H7 (cell line): Measurements from ENCODE around the genes ALS2, BMPR2 and CTLA4.

GRCh38 chr2:201779885-201780279 is 851 bp downstream of the ALS2 start:
- RAMPAGE, long total RNA: no peak

GRCh38 chr2:201780683-201781801 is at the start of gene ALS2:
Gene ALS2 (minus strand): TSS chr2:201780933.
- RAMPAGE, long total RNA: no peak

- RAMPAGE, long total RNA: no peak
Observed at GRCh38 chr2:201790277-201790852, 9.6 kb upstream of the ALS2 start.

- RAMPAGE, long total RNA: no peak
Observed at GRCh38 chr2:201966814-201967405, 66.7 kb upstream of the FZD7 start.

- RAMPAGE, long total RNA: no peak
Observed at GRCh38 chr2:201971466-201971917, 62.2 kb upstream of the FZD7 start.

GRCh38 chr2:201995868-201996413 is 37.7 kb upstream of the FZD7 start:
- RAMPAGE, long total RNA: no peak

DNA sequence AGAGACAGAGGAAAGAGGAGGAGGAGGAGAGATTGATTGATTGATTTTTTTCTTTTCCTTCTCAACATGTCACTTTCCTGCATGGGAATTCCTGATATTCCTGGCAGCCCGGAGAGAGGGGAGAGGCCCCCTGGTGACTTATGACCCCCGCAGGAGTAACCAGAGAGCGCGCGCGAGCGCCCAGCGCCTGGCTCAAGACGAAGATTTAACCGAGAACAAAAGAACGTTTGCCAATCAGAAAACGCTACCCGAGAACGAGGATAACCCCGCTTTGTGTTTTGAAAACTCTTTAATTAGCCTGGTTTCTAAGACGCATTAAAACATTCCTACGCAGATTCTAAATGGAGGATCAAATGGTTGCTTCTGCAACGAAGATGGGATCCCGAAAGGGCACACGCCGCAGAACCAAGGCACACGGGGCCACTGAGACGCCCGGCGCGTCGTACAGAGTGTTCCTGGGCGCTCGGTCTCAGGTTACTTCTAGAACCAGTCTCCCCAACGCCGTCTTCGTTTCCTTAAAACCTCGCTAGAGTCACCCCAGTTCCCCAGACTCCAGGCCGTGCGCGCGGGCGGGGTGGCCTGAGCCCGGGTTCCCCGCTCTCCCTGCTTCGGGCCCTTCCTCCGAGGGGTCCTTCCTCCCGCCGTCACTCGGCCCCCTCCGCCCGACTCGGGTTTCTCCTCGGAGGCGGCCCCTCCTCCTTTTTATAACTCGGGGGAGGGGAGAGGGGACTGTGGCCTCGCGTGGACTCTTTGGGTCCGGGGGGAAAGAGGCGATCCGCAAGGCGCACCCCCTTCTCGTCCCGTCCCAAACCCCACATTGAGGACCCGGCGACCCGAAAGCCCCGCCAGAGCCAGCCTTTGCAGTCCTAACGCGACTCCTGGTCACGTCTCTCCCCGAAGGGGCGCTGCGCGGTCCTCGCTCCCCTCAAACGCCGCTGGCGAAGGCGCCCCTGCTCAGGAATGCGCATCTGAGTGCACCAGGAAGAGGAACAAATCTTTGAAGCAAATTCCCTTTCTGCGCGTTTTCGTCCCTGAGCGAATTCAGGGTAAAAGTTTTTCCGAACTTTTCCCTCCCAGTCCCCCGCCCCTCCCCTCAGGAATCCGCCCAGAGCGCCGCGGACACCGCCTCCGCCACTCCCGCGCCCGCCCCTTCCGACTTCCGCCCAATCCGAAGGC is 770 bp upstream of the FZD7 start:
- RAMPAGE, long total RNA: start-site peak on the minus strand centred at position 1,035 of the sequence, 28 bp wide, 10 reads

DNA sequence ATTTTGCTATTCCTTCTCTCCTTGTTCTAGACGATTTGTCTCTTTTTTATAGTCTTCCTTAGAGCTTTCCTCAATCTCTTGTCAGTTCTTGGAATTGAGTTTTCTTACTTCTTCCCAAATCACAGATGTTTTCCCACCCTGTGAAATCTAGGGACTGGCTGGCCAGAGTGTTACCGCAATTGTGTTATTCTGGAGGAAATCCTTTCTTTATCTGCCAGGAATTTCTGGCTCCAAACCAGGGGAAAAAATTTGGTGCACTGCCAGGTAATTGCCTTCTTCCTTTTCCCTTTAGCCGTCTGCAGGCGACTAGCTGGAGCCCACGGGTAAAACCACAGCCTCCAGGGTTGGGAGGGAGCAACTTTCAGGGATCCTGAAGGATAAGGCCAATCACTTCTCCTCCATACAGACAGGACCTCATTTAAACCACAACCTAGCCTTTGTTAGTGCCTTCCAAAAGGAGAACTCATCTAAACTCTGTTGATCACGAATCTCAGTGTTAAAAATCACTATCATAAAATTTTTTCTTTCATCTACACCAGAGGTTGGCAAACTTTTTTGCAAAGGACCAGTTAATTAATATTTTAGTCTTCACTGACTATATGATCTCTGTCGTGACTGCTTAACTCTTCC is 51.9 kb downstream of the NOP58 start:
- RAMPAGE, long total RNA: no peak

DNA sequence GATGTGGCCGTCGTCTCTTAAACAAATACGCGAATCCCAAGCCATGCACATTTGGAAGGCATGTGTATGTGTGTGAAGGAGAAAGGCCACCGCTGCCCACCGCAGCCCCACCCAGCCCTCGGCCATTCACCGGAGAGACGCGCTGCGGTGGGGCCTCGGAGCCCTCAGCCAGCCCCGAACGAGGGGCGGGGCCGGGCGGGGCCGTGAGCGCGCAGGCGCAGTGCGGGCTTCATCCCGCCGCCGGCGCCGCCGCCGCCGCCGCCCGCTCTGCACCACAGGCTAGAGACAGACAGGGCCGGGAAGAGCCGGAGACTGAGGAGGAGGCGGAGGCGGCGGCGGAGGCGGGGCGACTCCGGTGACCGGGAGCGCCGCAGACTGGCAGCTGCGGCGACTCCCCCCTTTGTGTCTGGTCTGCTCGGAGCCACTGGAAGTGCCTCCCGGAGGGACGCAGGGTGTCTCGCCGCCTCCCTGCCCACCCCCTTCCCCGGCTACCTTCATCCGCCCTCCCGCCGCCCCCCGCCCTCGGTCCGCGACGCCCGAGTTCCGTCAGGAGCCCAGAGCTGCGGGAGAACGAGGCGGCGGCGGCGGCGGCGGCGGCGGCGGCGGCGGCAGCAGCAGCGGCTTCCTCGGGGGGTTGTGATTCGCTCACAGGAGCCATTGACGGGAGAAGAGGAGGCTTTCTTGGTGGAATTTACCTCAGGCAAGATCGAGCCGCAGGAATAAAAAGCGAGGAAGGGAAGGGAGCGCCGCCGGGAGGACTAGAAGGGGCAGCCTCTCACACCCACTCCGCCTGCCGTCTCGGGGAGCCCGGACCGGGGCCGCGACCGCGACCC is at the start of gene BMPR2:
TSS of gene BMPR2 (plus strand) at position 390 of the 833 bp plus-strand sequence.
- RAMPAGE, long total RNA: start-site peak on the minus strand centred at position 172 of the sequence, 67 bp wide, 12 reads

DNA sequence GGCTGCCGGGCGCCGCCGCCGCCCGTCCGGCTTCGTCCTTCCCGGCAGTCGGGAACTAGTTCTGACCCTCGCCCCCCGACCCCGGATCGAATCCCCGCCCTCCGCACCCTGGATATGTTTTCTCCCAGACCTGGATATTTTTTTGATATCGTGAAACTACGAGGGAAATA is 756 bp downstream of the BMPR2 start:
- RAMPAGE, long total RNA: no peak

DNA sequence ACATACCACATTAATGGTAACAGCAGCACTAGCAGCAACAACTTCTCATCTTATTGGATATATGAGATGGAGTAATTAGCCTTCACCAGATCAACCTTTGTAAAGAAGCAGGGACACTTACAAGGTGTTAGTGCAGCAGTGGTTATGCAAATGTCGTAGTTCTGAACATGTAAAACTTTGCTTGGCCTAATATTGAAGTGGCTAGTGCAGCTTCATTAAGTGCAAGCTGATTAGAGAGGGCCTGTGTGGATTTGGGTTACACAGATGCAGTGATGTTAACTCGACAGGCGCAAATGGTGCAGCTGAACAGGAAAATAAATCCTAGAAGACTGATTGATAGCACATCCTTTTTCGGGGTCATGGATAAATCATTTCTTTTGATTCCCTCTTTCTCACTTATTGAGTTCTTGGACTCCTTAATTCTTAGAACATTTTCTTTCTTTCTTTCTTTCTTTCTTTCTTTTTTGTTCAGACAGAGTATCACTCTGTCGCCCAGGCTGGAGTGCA is 3.3 kb downstream of the BMPR2 start:
- RAMPAGE, long total RNA: no peak

DNA sequence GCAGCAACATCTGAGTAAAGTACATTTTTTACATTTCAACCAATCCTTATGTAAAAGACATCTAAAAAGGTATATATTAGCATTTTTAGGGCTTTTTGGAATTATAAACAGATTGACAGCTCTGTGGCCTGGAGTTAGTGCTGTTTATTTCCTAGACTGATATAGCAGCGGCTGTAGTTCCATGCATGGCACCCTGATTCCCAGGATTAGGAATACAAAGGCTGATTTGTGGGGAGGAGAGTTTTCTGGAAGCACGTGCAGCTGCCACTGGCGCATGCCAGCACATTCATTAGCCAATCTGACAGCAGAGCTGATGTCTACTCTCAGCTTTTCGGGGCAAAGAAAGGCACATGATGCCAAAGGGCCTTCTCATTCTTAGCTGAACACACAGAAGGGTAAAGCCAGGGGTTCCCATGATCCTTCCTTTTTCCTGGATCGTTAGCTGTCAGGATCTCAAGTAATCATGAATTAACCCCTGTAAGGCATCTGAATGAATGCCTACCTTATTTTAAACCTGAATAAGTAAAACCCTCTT is 45.7 kb upstream of the RAPH1 start:
- RAMPAGE, long total RNA: no peak

- RAMPAGE, long total RNA: no peak
Observed at GRCh38 chr2:203582397-203583142, 47.5 kb upstream of the RAPH1 start.

- RAMPAGE, long total RNA: no peak
Observed at GRCh38 chr2:203705143-203705712, 1.2 kb upstream of the CD28 start.

DNA sequence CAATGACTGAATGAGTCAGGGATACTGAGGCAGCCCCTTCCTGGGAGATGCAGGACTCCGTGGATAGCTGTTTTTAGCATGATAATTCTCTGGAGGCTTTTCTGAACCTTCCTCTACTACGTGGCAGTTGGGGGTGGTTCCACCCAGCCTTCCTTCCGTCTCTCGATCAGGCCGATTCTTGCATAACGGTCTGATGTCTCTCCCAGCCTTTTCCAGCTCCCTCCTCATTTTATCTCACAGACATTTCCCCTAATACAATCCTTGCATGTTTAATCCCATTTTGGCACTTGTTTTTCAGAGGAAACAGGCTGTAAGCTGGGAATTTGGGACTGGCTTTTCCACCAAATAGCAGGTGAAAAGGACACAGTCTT is 21.1 kb upstream of the CTLA4 start:
- RAMPAGE, long total RNA: no peak

DNA sequence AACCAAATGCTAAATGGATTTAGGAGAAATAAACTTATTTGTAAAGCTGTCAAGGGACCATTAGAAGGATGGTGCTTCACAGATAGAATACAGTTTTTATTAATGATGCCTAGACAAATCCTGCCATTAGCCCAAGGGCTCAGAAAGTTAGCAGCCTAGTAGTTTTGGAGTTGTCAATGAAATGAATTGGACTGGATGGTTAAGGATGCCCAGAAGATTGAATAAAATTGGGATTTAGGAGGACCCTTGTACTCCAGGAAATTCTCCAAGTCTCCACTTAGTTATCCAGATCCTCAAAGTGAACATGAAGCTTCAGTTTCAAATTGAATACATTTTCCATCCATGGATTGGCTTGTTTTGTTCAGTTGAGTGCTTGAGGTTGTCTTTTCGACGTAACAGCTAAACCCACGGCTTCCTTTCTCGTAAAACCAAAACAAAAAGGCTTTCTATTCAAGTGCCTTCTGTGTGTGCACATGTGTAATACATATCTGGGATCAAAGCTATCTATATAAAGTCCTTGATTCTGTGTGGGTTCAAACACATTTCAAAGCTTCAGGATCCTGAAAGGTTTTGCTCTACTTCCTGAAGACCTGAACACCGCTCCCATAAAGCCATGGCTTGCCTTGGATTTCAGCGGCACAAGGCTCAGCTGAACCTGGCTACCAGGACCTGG is at the start of gene CTLA4:
TSS of gene CTLA4 (plus strand) at position 442 of the 673 bp plus-strand sequence.
- RAMPAGE, long total RNA: no peak

DNA sequence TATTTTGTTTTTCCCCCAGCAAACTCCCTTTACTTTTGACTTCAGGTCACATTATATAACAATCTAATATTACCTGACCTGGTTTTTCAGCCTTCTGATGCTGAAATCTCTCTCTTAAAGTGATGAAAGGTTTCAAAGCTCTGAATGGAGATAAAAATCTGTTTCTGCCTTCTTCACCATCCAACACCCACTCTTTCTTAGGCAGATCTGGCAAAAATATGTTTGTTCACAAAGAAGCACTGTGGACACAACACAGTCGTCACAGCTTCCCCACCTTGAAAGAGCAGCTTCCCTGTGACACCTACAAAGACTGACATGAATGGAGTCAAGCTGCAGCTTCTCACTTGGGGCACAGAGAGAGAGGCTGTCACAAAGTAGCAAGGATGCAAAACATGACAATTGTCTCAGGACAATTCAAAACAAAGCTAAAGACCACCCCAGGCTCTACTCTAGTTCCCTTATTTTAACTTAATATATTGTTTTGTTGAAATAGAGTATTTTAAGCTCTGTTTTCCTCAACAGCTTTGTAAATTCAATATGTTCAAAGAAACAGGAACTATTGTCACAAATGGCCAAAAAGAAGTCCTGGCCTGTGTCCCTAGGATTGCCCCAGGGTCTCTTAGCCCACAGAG is 86.6 kb downstream of the ICOS start:
- RAMPAGE, long total RNA: no peak

- RAMPAGE, long total RNA: no peak
Observed at GRCh38 chr2:204583637-204584082, 38.4 kb downstream of the PARD3B start.

DNA sequence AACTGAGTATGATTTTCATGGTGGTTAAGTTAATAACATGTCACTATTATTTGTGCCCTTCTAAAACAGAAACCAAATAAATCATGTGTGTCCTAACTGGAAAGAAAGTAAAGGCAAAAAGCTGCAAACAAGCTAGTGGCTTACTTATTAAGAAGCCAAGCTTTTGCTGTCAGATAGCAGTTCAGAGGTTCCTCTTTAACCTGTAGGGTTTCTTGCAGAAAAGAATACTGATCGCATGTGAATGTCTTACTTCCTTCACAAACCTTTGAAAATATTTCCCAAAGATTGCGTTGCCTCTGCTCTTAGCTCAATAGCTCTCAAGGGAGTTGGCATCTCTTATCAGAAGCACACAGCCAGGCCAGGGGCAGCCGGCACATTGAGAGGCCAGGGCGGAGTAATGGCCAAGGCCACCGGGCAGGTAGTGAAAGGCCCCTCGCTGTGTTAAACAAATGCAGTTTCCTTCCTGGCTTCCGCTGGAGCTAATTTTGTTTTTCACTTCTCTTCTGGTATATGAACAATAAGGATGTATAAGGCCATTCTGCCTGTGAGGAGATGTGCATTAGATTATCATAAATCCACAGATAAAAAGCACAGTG is 542.5 kb upstream of the NRP2 start:
- RAMPAGE, long total RNA: no peak

DNA sequence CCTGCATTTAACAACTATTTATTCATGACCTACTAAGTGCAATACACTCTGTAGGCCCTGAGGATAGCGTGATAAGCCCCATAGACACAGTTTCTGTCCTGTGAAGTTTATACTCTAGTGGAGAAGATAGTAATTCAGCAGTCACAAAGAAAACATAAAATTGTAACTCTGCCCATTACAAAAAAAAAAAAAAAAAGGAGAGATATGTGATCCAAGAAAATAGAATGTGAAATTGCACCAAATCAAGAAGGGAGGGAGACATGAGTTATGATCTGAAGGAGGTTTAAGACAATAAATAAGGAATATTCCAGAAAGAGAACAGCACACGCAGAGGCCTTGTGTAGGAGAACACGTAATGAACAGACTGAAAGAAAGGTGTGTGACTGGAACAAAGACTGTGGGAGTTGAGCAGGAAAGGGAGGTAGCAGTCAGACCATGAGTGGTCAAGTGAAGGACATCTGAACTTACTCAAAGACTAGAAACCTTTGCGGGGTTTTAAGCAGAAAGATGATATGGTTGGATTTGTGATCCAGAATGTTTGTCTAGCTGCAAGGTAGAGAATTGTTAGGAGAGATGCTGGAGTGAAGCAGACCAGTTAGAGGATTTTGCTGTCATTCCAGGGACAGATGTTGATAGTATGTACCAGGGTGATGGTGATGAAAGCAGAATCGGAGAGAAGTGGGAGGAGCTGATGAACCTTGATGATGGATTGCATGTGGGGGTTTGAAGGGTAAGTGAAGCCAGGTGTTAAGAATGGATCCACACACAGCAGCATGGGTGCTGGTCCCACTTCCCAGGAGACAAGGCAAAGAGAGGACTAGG is 116.4 kb upstream of the NRP2 start:
- RAMPAGE, long total RNA: no peak